Hematopoietic multipotent progenitor cell (in vitro differentiated cells): ENCODE results near the gene HAND1.

DNA sequence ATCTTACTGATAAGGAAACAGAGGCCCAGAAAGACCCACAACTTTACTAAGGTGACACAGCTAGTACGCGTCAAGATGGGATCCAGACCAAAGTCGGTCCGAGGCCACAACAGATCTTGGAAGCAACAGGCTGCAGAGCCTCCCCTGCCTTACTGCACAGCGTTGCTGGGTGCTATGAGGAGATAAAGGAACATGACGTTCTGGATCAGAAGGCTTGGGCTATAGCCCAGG lies 144.2 kb downstream of the NMUR2 start:
- CAGE, long polyA plus RNA = no peak

DNA sequence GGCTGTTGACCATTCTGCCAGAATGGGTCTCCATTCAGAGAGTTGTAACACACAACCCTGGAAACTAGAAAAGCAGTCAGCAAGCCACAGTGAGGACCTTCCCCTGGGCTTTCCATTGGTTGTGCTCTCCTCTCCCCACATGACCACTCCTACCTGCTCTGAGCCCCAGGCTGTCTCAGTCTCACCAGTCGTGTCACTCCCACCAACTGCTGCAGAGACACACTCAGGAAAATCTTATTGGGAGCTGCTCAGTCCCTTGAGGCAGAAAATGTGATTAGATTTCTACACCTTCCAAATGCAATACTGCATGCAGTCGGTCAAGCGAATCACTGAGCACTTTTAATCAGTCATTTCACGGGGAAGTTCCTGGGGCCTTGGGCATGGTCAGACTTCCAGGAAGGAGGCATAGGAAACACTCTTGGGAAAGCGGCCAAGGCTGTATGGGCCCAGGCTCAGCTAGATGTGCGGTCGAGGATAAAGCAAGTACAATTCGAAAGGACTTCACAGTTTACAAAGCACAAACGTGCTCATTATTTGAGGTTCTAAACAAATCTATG lies 284.2 kb upstream of the NMUR2 start:
- CAGE, long polyA plus RNA = no peak

DNA sequence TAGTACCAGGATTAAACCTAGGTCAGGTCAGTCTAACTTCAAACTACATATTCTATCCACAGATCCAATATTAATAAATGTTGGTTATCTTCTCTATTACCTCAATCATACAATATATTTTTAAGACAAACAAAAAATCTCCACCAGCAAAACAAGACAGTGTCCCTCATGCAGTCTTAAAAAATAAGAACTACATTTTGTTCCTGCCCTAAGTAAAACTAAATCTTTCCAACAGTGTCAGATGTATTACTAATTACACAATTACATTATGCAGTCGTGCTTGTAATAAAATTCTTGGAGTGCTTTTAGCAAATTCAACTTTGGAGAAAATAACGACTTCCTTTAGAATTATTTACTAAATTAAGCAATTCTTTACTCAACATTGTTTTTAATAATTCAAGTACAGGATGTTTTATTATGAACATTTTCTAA lies 138.1 kb downstream of the FAM114A2 start:
- CAGE, long polyA plus RNA = no peak

DNA sequence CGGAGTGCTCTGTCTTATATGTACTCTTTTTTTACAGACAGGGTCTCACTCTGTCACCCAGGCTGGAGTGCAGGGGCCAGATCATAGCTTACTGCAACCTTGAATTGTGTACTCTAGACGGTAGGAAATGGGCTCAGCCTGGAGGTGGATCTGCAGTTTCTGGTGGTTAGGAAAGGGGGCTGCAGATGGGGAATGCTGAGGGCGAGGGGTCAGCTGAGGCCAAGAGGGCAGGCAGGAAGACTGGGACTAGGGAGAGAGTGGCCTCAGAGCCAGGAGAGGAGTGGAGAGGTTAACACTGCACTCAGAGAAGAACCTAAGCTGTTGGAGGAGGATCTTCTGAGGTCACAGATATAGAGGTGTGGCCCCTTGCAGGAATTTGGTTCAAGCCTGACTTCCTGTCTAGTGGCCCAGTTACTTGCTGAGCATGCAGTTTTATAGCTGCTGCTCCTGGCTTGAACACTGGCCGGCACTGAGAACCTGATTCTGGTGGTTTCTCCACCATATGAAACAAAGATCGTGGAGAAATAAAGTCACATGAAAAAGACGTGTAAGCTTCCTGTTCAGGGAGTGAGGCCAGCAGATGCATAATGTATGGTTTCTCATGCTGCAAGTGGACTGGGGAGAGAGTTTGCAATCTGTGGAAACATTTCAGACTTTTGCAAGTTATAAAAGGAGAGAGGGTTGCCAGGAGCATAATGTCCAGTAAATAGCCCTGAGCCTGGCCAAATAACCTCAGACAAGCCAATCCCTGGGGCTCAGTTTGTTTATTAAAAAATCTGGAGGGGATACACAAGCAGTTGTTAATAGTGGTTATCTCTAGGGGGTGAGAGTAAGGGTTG lies 82.5 kb downstream of the GALNT10 start:
- CAGE, long polyA plus RNA = no peak

DNA sequence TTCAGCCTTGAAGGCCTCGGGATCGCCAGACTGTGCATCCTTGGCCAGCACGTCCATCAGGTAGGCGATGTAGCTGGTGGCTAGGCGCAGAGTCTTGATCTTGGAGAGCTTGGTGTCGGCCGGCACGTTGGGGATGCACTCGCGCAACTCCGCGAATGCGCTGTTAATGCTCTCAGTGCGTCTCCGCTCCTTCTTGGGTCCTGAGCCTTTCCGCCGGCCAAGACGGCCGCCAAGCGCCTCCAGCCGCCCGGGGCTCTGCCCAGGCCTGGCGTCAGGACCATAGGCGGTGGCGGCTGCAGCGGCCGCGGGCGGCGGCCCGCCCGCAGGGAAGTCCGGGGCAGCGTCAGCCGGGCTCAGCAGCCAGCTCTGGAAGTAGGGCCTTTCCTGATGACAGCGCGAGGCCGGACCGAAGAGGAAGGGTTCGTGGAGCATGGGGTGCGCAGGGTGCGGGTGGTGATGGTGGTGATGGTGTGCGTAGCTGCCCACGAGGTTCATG lies 465 bp downstream of the HAND1 start:
- CAGE, long polyA plus RNA = no peak

DNA sequence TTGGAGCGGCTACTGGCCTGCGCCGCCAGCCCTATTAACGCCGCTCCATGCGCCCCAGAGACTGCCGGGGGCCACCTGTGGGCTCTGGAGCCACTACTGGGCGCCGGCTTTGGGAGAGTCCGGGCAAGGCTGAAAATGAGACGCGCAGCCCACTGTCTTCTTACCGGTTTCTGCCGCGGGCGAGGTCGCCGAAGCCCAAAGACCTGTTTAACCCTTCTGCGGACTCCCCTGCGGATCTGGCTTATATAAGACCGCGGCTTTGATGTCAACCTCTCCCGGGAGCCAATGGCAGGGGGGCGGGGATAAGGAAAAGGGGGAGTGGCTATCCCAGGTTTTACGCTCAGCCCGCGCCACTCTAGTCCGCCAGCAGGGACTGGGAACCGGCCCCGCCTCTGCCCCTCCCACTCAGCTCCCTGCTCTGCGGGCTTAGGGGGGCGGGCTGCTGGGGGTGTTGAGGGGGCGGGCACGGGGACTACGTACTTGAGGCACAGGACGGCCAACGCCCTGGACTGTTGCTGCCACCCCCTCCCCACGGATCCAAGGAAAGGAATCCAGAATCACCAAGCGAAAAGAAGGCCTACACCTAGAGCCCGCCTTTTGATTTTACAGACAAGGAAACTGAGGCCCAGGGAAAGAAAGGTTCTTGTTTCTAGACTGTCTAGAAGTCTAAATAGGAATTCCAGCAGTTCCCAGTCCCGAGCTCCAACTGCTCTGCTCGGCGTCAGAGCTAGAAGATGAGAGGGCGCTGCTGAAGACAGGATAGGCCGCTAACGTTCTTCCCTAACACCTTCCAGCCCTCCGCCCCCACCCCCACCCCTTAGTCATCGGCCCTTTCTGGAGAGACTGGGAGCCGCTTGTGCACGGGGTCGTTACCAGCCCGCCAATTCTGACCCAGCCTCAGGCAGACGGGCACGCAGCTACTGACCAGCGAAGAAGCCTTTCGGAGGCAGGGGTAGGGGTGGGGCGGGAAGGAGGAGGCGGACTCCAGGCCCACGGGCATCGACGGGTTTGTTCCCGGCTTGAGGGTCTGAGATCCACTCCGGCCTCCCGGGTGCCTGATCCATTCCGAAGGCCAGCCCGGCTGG lies at the start of gene HAND1:
HAND1 (minus strand) TSS at position 218 of the 1,085 bp plus-strand sequence.
- CAGE, long polyA plus RNA = no peak

DNA sequence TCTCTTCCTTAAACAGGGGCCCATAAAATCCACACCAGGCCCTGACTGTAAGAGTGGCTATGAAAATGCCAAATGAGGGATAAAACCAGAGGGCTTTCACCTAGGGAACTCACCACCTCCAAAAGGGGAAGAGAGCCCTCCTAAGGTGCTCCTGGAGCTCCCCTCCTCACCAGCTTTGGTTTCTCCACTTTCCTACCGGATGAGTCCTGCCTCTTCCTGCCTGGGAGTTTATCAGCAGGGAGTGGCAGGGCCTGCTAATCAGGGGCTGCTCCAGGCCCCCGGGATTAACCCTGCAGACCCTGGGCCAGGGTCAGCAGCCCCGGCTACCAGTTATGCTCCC lies 130.3 kb upstream of the HAND1 start:
- CAGE, long polyA plus RNA = no peak

- CAGE, long polyA plus RNA = no peak
Observed at GRCh38 chr5:154755991-154756562, 900 bp downstream of the LARP1 start.

- CAGE, long polyA plus RNA = no peak
Observed at GRCh38 chr5:154760958-154761794, 6.0 kb downstream of the LARP1 start.

- CAGE, long polyA plus RNA = no peak
Observed at GRCh38 chr5:154813588-154813995, 36.8 kb downstream of the FAXDC2 start.

DNA sequence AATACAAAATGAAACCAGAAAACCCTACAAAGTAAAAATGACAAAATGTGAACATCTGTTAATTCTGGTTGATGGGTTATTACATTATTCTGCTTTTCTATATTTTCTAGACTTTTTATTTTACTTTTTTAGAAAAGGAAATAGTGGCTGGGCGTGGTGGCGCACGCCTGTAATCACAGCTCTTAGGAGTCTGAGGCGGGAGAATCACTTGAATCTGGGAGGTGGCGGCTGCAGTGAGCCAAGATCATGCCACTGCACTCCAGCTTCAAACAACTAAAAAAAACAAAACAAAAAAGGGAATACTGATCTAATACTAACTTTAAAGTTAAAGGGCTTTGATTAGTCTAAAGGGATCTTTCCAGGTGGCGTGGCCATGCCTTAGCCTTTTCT lies 37.2 kb downstream of the CNOT8 start:
- CAGE, long polyA plus RNA = no peak

DNA sequence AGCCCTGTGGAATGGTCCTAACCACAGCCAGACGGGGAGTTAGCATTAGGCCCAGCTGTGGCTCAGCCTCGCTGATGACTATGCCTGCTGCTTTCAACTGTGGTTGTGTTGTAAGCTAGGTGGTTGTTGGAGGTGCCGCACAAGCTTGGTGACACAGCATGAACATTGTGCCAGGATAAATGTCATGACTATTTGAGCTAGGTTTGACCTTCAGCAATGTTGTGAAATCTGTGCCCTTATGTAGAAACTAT lies 40.7 kb downstream of the SGCD start:
- CAGE, long polyA plus RNA = no peak

GRCh38 chr5:157085849-157086282 lies 23.0 kb downstream of the HAVCR2 start:
- CAGE, long polyA plus RNA = no peak

DNA sequence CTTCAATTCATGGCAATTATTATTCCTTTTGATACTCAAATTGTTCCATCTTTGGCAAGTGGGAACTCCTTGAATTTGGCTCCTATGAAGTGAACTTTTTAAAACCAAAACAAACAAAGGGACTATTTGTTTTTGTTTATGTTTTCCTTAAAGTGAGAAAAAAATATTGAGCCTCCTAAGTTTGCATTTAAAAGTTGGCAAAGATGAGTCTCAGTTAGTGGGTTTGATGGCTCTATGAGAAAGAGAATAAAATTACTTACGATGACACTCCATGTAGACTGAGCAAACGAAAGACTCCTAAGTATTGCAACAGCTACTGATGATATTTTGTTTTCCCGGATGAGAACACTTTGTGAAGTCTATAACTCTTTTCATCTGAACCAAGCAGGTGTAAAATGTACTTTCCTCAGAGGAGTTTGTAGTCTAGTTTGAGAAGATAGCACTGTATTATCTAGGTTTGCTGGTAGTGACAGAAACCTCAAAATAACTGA lies 1.8 kb upstream of the ITK start:
- CAGE, long polyA plus RNA = no peak

DNA sequence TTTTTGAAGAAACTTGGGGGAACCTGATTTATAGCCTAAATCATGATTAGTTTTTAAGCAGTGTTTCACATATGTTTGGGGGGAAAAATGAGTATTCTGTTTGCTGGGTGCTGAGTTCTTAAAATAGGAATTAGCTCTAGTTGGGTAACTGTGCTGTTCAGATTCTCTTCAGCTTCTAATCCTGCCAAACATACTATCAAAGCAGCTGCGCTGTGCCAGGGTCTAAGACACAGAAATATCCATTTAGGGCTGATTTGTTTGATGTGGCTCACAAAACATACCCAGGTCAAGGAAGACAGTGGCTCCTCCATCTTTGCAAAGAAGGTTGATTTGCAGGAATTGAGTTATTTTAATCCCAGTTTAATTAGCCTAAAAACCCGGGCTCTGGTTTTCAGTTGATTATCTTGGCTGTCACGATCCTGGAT lies 18.6 kb downstream of the CYFIP2 start:
- CAGE, long polyA plus RNA = no peak

DNA sequence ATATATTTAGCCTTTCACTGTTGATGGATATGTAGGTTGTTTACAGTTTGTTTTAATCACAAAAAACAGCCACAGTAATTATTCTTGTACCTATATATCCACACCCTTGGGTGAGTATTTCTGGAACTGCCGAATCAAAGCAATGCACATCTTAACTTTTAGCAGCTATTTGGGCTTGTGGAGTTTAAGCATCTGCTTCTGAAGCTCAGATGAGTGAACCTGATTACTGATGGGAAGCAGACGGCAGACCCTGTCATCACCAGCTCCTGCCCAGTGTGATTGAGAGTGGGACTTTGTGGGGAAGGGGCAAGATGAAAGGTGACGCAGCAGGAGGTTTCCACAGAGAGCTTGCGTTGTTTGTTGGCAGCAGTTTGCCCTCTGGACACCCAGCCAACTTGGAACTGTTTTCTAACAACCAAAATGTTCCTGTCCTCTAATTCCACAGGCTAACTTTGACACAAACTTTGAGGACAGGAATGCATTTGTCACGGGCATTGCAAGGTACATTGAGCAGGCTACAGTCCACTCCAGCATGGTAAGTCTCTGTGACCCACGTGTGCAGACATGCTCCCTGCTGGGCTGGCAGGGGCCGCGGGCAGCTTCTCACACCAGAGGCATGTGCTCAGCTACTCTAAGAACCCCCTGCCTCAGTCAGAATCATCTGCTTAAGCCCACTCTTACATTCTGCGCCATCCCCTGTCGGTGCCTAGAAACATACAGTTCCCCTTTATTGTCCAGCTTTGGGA lies 20.8 kb downstream of the CYFIP2 start:
- CAGE, long polyA plus RNA = no peak

GRCh38 chr5:157300614-157301010 lies 34.7 kb downstream of the CYFIP2 start:
- CAGE, long polyA plus RNA = no peak

DNA sequence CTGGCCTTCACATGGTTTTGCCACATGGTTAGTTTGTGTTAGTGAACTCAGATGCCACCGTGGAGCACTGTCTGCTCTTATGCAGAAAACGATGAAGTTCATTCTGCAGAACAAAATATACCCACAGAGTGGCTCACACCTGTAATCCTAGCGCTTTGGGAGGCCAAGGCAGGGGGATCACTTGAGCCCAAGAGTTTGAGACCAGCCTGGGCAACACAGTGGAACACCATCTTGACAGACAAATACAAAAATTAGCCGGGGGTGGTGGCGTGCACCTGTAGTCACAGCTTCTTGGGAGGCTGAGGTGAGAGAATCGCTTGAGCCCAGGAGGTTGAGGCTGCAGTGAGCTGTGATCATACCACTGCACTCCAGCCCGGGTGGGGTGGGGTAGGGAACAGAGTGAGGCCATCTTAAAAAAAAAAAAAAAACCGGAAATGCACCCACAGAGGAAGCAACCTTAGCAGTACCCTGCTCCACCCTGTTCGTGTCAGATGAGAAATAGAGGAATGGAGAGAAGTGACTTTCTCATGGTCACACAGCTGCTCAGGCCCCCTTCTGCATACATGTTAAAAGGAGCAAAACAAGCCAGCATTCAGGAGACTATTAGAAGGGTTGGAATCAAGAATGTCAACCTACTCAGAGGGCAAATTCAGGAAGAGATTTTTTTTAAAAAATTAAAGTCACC lies 38.9 kb downstream of the FNDC9 start:
- CAGE, long polyA plus RNA = no peak

- CAGE, long polyA plus RNA = no peak
Observed at GRCh38 chr5:157344397-157345021, 968 bp downstream of the FNDC9 start.

GRCh38 chr5:157550049-157550627 lies 25.4 kb downstream of the ADAM19 start:
- CAGE, long polyA plus RNA = no peak